Kidney (tissue), 2 donors: Measurements from ENCODE around the genes ENPP1, STX7, TAAR2 and RPS12.

GRCh38 chr6:130920773-130921617 is 93.8 kb downstream of the SMLR1 start:
- PRO-cap, result no peak
- RRBS, result no CpG with 5 or more reads among the region's 10 CpGs

DNA sequence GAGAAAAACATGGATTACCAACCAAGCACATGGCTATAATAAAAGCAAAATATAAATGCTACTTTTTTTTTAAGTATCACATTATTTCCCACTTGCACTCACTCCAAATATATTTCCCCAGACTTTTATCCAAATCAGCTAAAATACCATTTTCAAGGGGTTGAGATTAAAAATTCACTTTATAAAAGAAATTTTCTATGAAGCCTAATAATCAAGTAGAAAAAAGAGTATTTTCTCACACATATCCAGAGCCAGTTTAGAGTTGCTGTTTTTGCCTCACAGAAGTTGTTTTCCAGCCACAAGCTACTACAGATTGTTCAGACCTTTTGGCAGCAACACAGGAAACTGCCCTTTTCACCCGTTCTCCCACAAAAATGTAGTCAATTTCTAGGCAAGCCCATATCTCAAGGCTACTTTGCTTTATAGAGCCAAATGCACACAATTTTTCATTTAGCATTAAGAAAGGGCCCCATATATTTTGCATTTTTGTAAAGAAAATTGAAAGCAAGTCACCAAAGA is 49.7 kb downstream of the EPB41L2 start:
- PRO-cap, result no peak
- RRBS, result no CpG with 5 or more reads among the region's 1 CpG

GRCh38 chr6:131064802-131065424 is 1.9 kb upstream of the EPB41L2 start:
- PRO-cap, result no peak
- RRBS, result no CpG with 5 or more reads among the region's 2 CpGs

- PRO-cap, result no peak
- RRBS, result 95% methylated on average over 4 of the region's 14 CpGs
These were observed 190.3 kb downstream of the AKAP7 start for GRCh38 chr6:131325490-131326031.

GRCh38 chr6:131368347-131368924 is 204.6 kb upstream of the ARG1 start:
- PRO-cap, result no peak
- RRBS, result no CpG with 5 or more reads among the region's 4 CpGs

- PRO-cap, result no peak
- RRBS, result no CpG with 5 or more reads among the region's 5 CpGs
These were observed 9.1 kb downstream of the ARG1 start for GRCh38 chr6:131581916-131582763.

DNA sequence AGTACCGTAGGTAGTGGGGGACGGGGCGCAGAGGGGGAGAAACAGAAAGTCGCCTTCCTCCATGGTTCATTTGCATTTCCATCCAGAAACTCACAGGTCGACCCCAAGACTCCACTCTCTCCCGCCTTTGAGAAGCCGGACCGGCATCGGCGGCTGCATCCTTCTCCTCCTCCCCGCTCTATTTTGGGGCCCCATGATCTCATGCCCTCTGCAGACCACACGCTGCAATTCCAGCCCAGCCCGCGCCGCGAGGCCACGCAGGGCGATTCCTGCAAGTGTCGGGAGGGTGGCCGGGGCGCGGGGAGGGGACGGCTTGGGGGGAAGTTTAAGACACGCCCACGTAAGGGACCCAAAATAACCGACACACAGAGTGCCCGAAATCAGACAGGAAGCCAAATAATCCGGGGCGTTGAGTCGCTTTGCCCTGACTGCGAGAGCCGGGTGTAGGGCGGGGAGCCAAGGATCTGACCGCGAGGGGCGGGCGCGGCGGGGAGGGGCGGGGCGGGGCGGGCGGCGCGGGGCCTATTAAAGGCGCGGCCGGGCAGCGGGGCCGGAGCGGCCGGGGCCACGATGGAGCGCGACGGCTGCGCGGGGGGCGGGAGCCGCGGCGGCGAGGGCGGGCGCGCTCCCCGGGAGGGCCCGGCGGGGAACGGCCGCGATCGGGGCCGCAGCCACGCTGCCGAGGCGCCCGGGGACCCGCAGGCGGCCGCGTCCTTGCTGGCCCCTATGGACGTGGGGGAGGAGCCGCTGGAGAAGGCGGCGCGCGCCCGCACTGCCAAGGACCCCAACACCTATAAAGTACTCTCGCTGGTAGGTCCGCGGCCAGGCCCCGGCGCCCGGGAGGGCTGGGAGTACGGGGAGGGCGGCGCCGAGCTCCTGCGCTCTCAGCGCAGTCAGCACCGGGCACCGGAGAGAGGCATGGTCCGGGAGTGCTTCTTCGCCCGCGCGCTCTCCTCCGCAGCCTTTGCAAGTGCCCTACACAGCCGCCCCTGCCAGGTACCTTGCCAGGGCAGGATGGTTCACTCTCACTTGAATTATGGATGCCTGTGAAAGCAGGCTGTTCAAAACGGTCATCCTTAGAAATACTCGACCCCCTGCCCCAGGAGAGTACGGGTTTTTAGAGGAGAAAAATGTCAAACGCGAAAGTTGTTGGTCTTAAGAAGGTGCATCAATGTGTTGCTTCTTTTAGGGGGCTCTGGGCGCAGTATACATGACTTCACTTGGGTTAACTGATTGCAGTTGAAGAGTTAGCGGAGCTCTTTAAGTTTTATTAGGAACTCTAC is at the start of gene ENPP1:
TSS of gene ENPP1 (plus strand) at position 555 of the 1,283 bp plus-strand sequence.
- PRO-cap, result bidirectional peak, plus-strand start at position 555 of the sequence, minus-strand start at position 432 of the sequence
- RRBS, result 1% methylated on average over 48 of the region's 117 CpGs

- PRO-cap, result bidirectional peak, plus-strand start at chr6:131950086, minus-strand start at chr6:131949975; bidirectional peak, plus-strand start at chr6:131950705, minus-strand start at chr6:131950675
- RRBS, result no CpG with 5 or more reads among the region's 41 CpGs
These were observed 1.1 kb downstream of the CCN2 start for GRCh38 chr6:131949892-131950750.

DNA sequence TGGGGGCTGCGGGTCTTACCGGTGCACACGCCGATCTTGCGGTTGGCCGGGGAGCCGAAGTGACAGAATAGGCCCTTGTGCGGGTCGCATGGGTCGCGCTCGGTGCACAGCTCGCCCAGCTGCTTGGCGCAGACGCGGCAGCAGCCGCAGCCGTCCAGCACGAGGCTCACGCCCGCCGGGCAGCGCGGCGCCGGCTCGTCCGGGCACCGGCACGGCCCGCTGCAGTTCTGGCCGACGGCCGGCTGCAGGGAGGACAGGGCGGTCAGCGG is 487 bp downstream of the CCN2 start:
- PRO-cap, result bidirectional peak, plus-strand start at position 224 of the sequence, minus-strand start at position 229 of the sequence
- RRBS, result under 1% methylated on average over 9 of the region's 36 CpGs

DNA sequence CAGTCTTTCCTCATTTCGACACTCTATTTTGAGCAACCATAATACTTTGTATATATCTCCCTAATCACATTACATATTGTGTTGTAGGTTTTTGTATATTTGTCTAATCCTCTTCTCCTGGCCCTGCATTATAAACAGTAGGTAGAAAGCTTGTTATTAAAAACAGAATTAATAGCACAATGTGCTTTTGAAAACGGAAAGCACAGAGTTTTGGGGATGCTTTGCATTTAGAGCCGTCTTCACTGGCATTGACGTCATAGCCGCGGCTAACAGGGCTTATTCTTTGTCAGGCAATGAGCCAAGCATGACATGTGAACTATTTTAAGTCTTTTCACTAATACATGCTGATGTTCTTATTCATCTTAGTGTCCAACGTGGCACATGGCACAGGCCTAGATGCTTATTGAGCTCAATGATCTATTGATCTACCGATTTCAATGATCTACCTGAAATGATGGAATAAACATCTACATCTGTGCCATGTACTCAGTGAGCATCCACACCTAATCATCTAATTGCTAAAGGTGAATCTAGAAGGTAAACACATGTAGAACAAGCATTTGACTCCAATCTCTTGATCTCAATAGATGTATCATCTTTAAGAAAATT is 47.4 kb upstream of the CCN2 start:
- PRO-cap, result no peak
- RRBS, result no CpG with 5 or more reads among the region's 8 CpGs

GRCh38 chr6:132130231-132131327 is 179.4 kb upstream of the CCN2 start:
- PRO-cap, result bidirectional peak, plus-strand start at chr6:132130887, minus-strand start at chr6:132130606; unidirectional peak, plus-strand start at chr6:132131092; bidirectional peak, plus-strand start at chr6:132131167, minus-strand start at chr6:132131223
- RRBS, result no CpG with 5 or more reads among the region's 13 CpGs

DNA sequence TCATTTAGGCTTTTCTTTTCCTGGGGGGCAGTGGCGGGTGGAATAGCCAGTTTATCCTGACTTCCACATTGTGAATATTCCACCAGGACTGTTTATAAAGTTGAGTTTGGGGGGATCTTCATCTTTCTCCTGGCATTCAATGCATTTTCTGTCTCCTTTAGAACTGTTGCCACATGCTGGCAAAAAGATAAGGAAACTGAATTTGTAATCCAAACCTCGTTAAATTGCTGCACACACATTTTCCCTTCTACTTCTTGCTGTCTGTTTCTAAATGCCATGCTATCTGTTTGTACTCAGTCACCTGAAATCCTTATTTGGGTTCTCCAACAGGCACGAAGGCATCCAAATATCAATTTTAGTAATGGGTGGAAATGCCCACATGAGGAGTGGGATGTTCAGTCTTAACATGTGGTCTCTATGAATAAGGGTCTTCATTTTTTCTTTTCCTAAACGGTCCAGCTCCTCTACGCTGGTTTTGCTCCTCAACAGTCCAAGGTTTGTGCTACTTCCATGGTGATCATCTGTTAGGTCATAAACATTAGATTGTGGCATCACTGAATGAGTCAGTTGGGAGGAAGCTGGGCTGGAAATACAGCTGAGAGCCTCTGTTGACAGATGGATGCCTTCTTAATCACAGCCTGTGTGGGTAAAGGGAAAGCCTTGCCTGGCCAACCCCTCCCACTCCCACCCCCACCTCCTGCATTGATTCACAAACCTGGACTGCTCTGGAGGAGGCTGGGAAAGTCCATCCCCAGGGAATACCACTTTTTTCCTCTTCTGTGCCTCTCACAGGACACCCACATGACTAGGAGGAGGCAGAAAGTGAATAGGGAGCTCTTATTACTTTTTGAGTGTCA is 180.4 kb upstream of the CCN2 start:
- PRO-cap, result no peak
- RRBS, result no CpG with 5 or more reads among the region's 5 CpGs

- PRO-cap, result no peak
- RRBS, result no CpG with 5 or more reads among the region's 7 CpGs
These were observed 1.5 kb downstream of the MOXD1 start for GRCh38 chr6:132399700-132400215.

DNA sequence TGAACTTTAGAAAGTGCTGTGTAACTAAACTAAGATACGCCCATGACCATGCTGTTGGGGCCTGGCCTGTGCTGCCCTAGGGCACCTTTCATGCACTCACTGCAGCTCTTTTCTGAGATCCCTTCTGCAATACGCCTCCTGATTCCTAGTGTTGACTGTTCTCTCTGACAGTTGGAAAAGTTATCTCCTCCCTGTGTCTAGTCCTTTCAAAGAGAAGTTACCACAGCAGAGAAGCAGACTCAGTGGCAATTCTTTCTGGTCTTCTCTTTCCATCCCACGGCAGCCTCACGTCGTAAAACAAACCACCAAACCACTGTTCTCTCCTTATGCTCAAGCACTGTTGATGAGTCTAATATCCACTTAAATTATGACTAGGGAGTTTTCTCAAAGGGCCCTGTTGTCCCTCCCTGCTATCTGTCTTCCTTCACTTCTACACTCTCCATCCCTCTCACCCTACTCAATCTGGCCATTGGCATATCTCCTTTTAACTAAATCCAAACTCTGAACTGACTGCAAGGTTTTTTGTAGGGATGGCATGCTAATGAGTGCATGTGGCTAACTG is 38.5 kb upstream of the MOXD1 start:
- PRO-cap, result no peak
- RRBS, result no CpG with 5 or more reads among the region's 5 CpGs

DNA sequence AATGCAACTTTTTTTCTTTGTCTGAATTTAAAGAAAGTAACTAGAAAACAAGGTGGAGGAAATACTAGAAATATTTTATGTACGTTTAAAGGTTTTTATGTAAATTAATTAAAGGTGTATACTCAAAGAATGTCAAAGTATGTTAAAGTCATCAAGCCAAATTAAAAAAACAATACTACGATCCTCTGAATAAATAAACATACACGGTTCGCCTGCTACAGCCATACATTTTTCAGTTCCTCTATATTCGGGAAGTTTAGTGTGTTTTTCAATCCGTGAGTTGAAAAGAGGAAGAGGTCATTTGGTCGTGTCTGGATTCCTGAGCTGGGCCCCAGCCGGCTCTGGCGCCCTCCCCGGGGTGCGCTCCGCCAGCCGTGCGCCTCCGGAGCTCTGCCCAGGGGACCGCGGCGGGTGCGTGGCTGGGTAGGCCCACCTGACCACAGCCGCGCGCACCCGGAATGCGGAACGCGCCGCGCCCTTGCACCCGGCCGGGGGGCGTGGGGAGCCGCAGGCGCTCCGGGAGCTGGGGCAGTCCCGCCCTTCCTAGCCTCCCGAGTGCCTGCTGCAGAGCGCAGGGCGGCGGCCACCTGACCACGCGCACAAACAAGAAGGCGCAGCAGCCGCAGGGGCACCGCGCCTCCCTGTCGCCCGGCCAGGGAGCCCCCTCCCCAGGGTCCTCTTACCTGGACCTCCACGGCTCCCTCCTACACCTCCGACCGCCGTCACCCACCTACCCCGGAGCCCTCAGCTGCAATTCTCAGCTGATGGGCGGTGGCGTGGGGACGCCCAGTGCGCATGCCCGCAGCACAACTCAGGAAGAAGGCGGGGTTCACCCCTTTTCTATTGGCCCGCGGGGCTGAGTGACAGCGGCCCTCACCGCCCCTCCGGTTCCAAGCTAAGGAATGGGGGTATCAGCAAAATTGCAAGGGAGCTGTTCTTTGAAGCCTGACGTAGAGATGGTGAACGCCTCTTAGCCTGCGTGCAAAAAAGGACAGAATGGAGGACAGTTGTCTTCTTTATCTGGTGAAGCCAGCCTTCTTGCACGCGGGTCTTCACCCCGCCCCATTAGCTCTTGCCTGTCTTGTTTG is at the start of gene STX7:
TSS of gene STX7 (minus strand) at position 793 of the 1,088 bp plus-strand sequence.
- PRO-cap, result bidirectional peak, plus-strand start at position 567 of the sequence, minus-strand start at position 396 of the sequence; bidirectional peak, plus-strand start at position 941 of the sequence, minus-strand start at position 773 of the sequence
- RRBS, result 2% methylated on average over 14 of the region's 69 CpGs

GRCh38 chr6:132624122-132624517 is at the start of gene TAAR2:
TAAR2 (minus strand) TSS chr6:132624275.
- PRO-cap, result no peak
- RRBS, result no CpG with 5 or more reads among the region's 6 CpGs

DNA sequence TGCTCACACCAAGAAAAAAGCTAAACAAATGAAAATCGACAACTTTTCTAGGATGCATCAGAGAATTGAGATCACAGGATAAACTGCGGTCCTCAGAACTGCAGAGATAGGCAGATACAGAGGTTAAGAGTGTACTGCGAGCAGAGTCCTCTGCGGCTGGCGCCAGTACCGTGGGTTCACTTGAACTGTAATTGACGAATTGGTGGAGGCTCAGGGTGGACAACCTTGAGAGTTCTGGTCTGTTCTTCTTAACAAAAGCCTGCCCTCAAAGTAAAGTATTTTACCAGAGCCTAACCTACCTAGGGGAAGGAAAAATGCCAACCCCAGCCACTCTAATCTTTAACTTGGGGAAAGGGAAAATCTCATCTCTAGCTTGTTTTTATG is 2.4 kb upstream of the VNN1 start:
- PRO-cap, result no peak
- RRBS, result no CpG with 5 or more reads among the region's 7 CpGs

- PRO-cap, result no peak
- RRBS, result no CpG with 5 or more reads among the region's 4 CpGs
These were observed 5.5 kb upstream of the VNN2 start for GRCh38 chr6:132763177-132763705.

DNA sequence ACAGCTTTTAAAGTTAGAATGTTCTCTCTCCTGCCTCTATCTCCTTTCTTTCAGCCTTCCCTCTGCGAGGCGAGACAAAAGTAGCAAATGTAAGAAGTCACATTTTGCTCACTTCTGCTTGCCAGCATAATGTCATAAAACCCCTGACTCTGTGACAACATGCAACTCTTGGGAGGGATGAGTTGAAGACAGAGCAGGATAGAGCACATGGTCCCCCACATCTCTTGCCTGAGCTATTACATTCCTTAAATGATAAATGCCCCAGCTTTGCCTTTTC is 5.1 kb downstream of the SLC18B1 start:
- PRO-cap, result bidirectional peak, plus-strand start at position 164 of the sequence, minus-strand start at position 52 of the sequence
- RRBS, result no CpG with 5 or more reads among the region's 2 CpGs

GRCh38 chr6:132814466-132815590 is at the start of gene RPS12:
RPS12 (plus strand) TSS chr6:132814569.
- PRO-cap, result bidirectional peak, plus-strand start at chr6:132814569, minus-strand start at chr6:132814282
- RRBS, result 2% methylated on average over 9 of the region's 47 CpGs